Thoracic aorta endothelial cell (primary cell): ENCODE data around the gene NMBR.

DNA sequence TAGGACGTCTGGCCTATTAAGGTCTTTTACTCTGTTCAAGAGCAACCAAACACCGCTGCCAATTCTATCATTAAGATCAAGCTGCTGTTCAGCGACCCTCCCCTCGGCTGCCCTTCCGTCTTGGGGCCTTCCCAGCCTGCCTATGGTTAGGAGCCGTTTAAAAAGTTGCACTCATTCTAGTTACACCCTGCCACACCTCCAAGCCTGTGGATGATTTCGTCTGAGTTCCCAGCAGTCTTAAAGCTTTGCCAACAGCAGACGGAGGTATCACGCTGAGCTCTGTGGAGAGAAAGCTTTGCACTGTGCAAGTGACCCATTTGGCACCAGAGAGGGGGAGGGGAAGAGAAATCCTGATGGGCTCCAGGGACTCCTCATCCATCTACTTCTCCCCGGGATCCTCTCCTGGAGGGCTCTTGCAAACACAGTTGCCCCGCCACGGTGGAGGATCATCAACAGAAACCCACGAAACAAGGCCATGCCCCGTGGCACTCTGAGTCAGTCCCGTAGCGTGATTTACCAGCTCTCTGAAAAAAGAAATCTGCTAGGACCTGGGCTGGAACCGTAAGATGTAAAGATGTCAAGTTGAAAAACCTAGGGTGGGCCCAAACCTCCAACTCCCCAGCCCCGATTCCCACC, 98.8 kb upstream of the CITED2 start:
- CAGE, long polyA plus RNA: no peak

- CAGE, long polyA plus RNA: no peak
These were observed 100.3 kb upstream of the CITED2 start for GRCh38 chr6:139474839-139475047.

DNA sequence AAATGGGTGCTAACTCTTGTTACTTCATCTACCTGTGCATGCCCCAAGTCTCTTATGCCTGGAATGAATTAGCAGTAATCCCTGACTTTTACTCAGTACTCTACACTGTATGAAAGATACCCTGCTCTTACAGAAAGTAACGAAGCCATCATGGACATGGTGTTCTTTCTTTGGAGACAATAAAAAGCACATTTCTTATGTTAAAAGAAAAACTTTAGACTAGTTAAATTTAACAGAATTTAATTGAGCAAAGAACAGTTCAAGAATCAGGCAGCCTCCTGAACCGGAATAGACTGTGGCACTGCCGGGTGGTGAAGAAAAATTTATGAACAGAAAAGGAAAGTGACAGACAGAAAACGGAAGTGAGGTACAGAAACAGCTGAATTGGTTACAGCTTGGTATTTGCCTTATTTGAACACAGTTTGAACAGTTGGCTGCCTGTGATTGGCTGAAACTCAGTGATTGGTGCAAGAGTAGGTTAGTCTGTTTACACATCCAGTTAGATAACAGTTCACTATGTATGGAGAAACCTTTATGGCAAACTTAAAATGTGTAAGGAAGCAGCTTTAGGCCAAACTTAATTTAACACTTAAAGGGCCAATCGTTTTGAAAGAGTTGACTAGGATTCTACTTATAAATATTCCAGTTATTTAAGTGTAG, 115.9 kb upstream of the CITED2 start:
- CAGE, long polyA plus RNA: no peak

- CAGE, long polyA plus RNA: no peak
These were observed 369.1 kb upstream of the CITED2 start for GRCh38 chr6:139743569-139744001.

GRCh38 chr6:140314622-140315039, 940.2 kb upstream of the CITED2 start:
- CAGE, long polyA plus RNA: no peak

GRCh38 chr6:141402908-141403651, 729.6 kb upstream of the GJE1 start:
- CAGE, long polyA plus RNA: no peak

DNA sequence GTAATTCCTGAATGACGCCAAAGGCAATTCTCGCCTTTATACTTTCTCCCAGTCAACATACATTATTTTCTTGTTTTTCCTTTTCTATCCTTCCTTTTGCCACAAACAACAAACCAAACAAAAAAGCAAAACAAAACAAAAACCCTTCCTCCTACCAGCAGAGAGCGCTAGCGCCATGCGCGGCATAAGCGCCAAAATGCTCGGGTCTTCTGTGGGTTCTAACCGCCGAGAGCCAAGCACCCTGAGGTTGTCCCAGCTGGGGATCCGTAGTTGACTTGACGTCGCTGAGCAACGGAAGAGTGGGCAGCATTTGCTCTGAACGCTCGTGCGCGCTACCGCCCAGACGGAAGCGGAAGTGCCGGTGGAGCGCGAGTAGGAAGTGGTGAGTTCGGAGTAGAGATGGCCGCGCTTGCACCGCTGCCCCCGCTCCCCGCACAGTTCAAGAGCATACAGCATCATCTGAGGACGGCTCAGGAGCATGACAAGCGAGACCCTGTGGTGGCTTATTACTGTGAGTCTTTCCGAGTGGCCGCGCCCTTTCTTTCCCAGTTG, at the start of gene NMBR:
TSS of gene NMBR (minus strand) at position 234 of the 552 bp plus-strand sequence.
- CAGE, long polyA plus RNA: no peak

- CAGE, long polyA plus RNA: no peak
These were observed 33.6 kb downstream of the ADGRG6 start for GRCh38 chr6:142335291-142335933.

GRCh38 chr6:142838850-142839397, 106.1 kb downstream of the HIVEP2 start:
- CAGE, long polyA plus RNA: no peak

- CAGE, long polyA plus RNA: no peak
These were observed 32.6 kb downstream of the HIVEP2 start for GRCh38 chr6:142912248-142912977.

DNA sequence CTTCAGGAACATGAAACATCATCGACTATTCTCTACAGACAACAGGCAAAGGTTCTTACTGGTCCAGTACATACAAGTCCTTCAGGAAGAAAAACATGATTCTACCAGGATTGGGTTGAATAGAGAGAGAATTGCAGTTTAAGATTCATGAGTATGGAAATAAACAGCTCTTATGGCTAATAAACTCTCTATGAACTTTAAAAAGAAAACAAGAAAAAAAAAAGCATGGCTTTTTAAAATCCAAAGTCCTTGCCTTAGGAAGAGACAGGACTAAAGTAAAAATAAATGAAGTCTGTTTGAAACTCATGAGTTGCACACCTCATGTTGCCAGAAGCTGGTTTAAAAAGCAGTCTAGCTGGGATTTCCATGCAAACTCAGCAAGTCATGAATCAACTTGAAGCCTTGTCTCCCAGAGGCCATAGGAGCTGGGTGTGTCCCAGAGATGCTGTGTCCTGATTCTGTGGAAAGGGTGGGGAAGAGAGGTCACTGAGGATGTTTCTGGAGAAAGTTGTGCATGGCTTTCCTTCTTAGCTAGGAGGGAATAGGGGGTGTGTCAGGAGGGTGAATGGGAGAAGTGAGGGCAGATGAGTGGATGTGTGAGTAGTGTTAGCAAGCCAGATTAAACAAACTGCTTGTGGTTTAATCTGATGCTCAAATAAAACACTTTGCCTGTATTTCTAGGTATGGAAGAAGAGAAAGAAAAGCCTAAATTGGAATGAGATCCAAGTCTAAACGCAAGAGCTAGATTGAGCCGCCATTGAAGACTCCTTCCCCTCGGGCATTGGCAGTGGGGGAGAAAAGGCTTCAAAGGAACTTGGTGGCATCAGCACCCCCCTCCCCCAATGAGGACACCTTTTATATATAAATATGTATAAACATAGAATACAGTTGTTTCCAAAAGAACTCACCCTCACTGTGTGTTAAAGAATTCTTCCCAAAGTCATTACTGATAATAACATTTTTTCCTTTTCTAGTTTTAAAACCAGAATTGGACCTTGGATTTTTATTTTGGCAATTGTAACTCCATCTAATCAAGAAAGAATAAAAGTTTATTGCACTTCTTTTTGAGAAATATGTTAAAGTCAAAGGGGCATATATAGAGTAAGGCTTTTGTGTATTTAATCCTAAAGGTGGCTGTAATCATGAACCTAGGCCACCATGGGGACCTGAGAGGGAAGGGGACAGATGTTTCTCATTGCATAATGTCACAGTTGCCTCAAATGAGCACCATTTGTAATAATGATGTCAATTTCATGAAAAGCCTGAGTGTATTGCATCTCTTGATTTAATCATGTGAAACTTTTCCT, 111.1 kb downstream of the ADAT2 start:
- CAGE, long polyA plus RNA: no peak

- CAGE, long polyA plus RNA: no peak
These were observed 5.9 kb downstream of the PEX3 start for GRCh38 chr6:143456577-143456900.

DNA sequence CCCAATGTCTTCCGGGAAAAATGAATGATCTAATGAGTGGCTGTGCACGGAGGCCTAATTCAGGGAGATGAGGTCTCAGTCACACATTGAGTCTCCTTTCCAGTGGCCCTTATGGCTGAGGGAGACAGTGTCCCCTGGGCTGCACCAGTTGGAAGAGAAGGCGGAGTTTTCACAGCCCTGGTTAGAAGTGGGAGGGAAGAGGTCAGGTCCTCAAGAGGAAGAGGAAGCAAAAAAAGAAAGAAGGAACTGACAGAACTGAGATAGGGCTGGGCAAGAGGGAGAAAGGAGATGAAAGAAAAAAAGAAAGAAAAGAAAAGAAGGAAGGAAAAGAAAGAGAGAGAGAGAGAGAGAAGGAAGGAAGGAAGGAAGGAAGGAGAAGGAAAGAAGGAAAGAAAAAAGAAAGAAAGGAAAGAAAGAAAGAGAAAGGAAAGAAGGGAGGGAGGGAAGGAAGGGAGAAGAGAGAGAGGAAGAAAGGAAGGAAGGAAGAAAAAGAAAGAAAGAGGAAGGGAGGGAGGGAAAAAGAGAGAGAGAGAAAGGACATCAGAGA, 5.1 kb upstream of the FUCA2 start:
- CAGE, long polyA plus RNA: no peak

DNA sequence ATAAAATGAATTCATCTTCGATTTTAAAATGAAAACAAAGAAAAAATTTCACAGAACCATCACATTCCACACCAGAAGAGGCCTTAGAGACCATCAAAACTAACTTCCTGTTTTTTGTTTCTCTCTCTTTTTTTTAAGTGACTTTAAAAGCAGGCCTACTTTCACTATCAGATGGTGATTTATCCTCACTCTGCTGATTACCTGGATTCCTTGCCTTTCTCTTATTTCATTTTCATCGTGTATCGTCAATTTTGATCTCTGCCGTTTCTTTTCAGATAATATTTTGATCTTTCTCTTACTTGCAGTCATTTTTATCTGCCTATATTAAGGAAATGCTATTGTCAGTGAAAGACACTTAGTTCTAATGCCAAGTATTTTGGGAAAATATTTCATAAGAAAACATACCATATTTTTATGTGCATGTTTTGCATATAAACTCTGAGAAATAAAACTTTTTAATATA, 17.0 kb upstream of the FUCA2 start:
- CAGE, long polyA plus RNA: no peak

GRCh38 chr6:143679870-143680576, 2.3 kb downstream of the PHACTR2 start:
- CAGE, long polyA plus RNA: no peak

GRCh38 chr6:143863993-143864359, 298 bp upstream of the ZC2HC1B start:
- CAGE, long polyA plus RNA: no peak

DNA sequence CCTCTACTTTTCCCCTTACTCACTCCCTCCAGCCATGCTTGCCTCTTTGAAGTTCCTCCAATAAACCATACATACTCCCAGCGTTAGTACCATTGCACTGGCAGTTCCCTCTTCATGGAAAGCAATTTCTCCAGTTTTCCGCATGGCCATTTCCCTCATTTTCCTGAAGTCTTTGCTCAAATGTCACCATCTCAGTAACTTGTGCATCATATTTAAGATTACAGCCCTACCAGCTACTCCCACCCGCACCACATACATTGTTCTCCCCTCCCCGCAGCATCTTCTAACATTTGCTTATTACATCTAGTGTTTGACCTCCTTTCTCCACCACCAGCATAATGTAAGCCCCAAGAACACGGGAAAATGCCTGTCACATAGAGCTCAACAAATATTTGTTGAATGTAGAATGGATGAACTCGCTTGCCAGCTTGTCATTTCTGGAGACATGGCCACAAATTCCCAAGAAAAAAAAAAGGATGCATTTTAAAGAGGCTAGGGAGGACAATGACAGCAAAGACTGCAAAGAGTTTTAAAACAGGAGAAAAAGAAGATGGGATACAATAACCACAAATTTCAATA, 1.2 kb downstream of the SF3B5 start:
- CAGE, long polyA plus RNA: no peak

- CAGE, long polyA plus RNA: no peak
These were observed 2.9 kb downstream of the STX11 start for GRCh38 chr6:144152783-144153962.

- CAGE, long polyA plus RNA: no peak
These were observed 7.7 kb downstream of the STX11 start for GRCh38 chr6:144157870-144158561.

- CAGE, long polyA plus RNA: no peak
These were observed 10.2 kb downstream of the STX11 start for GRCh38 chr6:144160494-144160887.